ENCODE results near the genes STIMATE and WNT5A.

DNA sequence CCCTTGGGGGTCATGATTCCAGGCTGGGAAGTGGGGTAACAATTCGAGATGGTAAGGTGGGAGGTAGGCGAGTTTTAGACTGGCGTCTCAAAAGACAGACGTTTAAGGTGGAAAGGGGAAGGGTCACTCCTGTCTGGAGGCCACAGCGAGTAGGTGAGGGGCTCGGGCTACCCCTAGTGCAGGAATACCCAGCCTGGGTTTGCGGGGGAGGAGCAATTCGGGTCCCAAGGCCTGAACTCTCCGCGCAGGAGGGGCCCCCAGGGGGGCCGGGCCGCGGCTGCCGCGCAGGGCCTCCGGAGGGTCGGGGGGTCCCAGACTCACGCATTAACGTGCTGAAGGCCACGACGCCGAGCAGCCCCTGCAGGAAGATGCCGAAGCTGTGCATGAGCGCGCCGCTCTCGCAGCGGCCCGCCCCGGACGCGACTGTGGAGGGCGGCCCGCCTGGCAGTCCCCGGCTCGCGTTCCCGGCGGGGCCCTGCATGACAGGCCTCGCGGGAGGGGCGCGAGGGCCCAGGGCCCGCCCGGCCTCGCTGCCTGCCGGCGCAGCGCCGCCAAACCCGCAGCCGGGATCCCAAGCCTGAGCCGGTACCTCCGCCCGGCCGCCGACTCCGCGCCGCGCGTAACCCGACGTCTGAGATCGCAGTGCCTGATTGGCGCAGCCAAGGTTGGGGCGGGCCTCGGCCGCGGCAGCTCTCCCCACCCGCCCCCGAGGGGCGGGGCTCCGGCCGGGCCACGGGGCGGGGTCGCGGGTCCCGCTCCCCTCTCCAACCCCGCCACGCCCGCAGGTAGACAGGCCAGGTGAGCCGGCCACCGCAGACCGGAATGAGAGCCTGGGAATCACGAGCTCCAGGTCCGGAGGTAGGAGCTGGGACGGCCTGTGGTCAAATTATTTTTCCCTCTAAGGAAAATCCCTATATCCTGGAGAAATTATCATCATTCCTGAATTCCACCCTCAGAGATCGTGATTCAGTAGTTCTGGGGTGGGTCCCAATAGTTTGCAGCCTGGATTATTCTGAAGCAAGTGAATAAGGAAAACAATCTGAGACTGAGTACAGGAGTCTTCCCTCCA is at the start of gene STIMATE:
TSS of gene STIMATE (minus strand) at position 579 of the 1,069 bp plus-strand sequence.
- PRO-cap = unidirectional peak, minus-strand start at position 639 of the sequence; bidirectional peak, plus-strand start at position 788 of the sequence, minus-strand start at position 639 of the sequence; unidirectional peak, minus-strand start at position 652 of the sequence

GRCh38 chr3:53045753-53045892 is 250 bp downstream of the SFMBT1 start:
- PRO-cap = no peak

GRCh38 chr3:53145749-53146178 is 15.2 kb upstream of the PRKCD start:
- PRO-cap = no peak

GRCh38 chr3:53165723-53166242 is 4.8 kb downstream of the PRKCD start:
- PRO-cap = no peak

DNA sequence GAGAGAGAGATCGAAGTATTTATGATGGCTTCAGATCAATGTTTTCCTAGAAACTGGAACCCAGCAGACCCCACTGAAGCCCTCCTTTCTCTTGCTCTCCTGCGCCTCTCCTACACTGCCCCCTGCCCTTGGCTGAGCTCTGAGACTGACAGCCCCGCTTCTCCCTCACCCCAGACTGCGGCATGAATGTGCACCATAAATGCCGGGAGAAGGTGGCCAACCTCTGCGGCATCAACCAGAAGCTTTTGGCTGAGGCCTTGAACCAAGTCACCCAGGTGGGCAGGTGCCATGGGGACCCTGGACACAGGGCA is 23.6 kb downstream of the PRKCD start:
- PRO-cap = no peak

DNA sequence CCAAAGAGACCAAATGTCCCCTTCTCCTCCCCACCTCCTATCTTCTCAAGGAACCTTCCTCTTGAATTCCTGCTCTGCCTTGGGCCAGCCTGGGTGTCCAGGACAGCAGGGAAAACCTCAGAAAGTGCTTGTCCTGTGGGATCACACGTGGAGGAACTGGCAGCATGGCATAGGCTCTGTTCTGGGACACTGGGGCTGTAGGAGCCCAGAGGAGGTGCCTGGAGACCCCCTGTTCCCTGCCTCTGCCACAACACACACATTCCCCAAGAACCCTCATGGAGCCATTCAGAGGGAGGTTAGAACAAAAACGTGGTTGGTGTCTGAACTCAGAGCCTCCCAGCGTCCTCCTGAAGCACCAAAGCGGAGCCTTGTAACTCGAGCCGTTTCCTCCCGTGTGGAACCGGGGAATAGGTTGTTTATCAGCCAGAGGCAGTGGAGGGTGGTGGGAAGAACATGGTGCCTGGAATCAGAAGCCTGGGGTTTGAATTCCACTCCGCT is 33.0 kb downstream of the PRKCD start:
- PRO-cap = no peak

- PRO-cap = no peak
Observed at GRCh38 chr3:53241996-53242538, 13.8 kb downstream of the TKT start.

GRCh38 chr3:53254206-53255378 is 1.2 kb downstream of the TKT start:
- PRO-cap = no peak

GRCh38 chr3:53335781-53336171 is 11.6 kb downstream of the DCP1A start:
- PRO-cap = no peak

GRCh38 chr3:53633237-53633806 is 138.9 kb downstream of the CACNA1D start:
- PRO-cap = unidirectional peak, minus-strand start at chr3:53633544

- PRO-cap = no peak
Observed at GRCh38 chr3:53806357-53807028, 39.7 kb downstream of the CHDH start.

DNA sequence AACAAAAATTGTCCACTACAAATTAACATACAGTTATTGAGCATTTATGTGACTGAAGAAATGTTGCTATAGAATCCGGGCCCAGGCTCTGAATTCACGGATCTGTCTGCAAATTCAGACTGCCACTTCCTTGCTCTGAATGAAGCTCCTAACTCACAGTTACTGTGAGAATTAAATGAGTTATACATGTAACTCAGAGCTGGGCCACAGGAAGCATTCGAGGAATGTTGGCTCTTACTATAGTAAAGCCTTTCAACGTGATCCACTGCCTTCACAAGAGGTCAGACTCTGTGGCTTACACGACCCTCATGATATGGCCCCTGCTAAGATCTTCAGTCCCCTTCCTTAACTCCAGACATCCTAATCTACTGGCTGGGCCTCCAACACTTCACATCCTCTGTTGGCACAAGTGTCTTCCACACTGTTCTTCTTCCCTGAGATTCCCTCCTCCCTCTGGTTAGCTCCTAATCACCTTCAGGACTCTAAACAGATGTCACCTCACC is 1.6 kb downstream of the ACTR8 start:
- PRO-cap = no peak

GRCh38 chr3:54527507-54527927 is 400.3 kb downstream of the LRTM1 start:
- PRO-cap = no peak

DNA sequence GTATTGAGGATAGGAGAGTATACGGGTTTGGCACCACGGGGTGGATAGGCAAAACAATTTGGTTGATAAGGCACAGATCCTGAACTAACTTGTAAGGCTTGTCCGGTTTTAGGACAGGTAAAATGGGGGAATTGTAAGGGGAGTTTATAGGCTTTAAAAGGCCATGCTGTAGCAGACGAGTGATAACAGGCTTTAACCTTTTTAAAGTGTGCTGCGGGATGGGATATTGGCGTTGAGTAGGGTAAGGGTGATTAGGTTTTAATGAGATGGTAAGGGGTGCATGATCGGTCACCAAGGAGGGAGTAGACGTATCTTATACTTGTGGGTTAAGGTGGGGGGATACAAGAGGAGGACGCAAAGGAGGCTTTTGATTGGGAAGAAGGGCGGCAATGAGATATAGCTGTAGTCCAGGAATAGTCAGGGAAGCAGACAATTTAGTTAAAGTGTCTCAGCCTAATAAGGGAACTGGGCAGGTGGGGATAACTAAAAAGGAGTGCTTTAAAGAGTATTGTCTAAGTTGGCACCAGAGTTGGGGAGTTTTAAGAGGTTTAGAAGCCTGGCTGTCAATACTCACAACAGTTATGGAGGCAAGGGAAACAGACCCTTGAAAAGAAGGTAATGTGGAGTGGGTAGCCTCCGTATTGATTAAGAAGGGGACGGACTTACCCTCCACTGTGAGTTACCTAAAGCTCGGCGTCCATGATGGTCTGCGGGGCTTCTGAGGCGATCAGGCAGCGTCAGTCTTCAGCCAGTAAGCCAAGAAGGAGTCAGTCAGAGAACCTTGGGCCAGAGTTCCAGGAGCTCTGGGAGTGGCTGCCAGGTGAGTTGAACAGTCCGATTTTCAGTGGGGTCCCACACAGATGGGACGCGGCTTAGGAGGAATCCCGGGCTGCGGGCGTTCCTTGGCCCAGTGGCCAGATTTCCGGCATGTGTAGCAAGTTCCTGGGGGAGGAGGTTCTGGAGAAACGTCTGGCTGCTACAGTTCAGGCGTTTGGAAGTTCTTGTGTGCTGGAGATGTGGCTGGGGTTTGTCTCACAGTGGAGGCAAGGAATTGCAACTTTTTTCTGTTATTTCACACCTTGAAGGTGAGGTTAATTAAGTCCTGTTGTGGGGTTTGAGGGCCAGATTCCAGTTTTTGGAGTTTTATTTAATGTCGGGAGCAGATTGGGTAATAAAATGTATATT is 290.5 kb downstream of the LRTM1 start:
- PRO-cap = no peak

DNA sequence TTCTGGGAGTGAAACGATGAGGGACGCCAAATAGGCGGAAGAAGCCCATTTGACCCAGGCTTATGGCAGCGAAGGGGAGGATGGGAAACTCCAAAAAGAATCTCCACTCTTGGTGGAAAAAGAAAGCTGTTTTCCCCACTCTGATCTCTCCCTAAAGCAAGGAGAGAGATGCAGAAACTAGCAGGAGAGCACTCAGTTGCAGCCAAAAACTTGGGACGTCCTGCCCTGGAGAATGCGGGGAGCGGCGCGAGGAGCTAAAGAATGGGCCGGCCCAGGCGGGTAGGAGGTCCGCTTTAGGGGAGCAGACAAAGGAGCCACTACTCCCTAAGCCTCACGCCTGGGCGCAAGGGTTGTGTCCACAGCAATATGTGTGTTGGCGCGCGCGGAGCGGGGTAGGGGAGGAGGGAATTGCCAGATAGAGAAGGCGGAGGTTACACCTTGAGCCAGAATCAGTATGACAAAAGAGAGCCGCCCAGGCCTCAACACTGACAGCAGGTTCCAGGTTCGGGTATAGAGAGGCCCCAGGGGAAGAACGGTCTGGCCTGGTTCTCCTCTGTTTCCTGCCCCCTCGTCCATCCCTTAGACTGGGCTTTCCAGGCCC is 2.9 kb downstream of the WNT5A start:
- PRO-cap = no peak

DNA sequence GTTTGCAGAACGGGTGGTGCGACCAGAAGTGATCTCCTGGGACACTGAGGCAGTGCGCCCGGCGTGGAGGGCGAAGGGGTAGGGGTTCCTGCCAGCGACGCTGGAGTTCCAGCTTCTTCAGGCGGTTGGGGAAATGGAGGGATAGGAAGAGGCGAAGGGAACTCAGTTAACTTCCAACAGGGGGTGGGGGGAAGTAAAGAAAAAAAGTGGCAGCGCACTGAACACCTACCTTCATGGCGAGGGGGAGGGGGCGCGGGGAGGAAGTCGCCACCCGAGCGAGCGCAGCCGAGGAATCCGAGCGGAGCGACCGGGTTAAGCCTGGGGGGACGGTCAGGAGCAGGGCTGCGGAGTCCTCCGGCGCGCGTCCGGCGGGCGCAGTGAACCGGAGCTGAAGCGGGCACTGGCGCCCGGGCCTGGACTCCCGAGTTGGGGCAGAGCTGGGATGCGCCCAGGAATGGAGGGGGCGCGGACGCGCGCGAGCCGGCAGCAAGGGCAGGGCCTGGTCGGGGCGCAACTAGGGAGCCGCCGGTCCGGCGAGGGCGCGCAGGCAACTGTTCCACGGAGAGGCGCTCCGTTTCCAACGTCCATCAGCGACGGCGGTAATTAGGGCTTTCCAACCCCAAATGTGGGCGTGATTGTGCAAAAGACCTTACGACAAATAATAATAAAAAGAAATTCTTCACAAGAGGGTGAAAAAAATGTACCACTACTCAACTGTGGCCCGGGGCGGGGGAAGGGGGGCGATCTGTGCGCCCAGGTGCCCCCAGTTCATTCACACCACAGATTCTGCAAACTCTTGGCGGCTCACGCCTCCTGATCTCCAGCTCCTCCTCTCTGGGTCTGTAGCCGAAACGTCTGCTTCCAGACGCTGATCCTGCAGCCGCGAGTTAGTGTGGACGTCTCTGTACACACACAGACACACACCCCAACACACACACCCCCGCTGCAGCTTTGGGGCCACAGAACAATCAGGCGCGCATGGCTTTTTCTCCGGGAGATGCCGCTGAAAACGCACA is at the start of gene WNT5A:
TSS of gene WNT5A (minus strand) at position 556 of the 1,016 bp plus-strand sequence.
- PRO-cap = unidirectional peak, plus-strand start at position 234 of the sequence; unidirectional peak, plus-strand start at position 315 of the sequence; bidirectional peak, plus-strand start at position 782 of the sequence, minus-strand start at position 553 of the sequence

DNA sequence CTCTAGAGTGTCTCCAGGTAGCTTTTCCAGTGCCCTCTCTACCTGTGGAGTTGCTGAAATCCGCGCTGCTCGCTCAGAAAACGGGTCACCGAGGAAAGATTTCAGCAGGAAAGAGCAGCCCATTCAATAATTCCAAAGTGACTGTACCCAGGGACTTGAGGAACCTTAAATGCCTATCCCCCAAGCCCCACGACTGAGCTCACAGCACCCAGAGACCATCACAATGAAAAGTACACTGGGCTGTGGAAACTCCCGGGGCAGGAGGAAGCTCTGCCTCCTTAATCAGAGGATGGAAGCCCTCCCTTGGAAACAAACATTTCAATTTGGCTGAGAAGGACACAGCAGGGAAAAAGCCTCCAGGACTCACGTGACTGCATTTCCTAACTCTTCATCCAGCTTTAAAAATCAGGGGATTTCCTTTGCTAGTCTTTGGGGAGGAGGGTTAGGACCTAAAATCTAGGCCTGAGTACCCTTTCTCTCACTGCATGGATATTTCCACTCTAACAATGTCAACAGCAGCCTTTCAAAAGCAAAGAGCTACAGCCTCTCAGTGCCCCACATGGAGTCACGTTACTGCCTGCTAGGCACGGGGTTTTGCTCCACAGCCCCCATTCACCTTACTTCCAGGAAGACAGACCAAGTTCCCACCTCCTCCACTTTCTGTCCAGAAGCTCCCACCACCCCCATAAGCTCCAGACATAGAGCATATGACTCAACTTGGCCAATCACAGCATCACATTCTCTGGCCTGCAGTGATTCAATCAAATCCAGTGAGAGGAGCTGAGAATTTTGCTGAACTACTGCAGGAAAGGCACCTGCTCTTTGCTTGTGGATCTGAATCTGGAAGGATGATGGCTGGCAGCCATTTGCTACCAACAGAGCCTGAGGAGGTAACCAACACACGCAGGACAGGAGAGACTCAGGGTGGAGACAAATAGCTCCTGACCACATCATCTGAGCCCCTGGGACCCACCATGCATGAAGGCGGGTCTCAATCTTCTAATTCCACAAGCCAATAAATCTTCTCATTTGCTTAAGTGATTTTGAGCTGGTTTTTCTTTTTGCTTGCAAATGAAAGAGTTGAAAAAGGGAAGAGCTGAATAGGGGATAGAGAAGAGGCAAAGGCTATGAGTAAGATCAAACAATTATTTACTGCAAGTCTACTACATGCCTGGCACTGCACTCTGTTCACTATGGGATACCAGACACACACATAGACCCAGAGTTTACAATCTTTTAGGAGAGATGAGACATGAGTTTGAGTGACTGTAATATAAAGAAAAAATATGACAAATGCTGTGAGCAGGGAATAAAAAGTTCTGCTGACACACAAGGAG is 69.1 kb upstream of the WNT5A start:
- PRO-cap = no peak

- PRO-cap = no peak
Observed at GRCh38 chr3:56681050-56681582, 1.9 kb downstream of the TASOR start.

GRCh38 chr3:56758493-56759085 is 43.2 kb downstream of the ARHGEF3 start:
- PRO-cap = no peak

DNA sequence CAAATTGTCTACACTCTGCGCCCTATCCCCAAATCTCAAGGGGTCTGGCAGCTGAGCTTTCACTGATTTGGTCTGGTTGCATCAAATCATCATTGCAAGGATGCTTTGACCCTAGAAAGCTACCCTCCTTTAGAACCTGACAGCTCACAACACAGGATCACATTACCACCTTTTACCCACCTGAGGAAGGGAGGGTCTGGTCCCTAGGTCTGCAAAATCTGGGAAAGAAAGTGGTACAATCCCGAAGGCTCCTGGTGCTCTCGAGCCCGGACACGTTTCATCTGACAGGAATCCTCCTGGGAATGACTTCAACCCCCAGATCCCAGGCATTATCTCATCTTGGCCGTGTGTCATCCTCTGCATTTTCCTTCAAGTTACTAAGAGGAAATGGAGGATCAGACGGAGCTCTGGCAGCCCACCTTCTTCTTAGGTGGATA is 37.9 kb upstream of the ARHGEF3 start:
- PRO-cap = no peak